ENCODE measurements around a stretch of chr14.

- PRO-cap, 2 experiments, result no peak in any of the 2 experiments
Measured at GRCh38 chr14:29236624-29237243, 470.1 kb downstream of the FOXG1 start.

- PRO-cap, 2 experiments, result peak in 1 of 2 experiments; most common plus-strand start chr14:29606021 (in 1)
Measured at GRCh38 chr14:29605933-29606197, 321.8 kb downstream of the PRKD1 start.

DNA sequence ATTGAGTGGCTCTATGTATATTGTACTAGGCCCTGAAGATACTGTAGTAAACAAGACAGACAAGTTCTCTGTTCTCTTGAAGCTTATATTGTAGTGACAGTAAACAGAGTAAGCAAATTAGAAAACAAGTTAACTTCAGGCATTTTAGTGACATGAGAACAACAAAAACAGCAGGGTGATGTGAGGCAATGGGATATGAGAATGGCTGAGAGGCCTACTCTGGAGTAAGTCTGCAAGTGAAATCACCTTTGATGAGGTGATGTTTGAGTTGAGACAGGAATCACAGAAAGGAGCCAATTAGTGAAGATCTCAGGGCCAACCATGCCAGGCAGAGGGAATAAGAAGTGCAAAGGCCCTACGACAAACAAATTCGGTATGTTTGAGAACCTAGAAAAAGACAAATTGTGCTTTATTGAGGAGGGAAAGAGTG is 54.2 kb downstream of the SCFD1 start:
- PRO-cap, 2 experiments, result no peak in any of the 2 experiments

- PRO-cap, 2 experiments, result no peak in any of the 2 experiments
Measured at GRCh38 chr14:30908900-30909367, 34.6 kb downstream of the COCH start.

GRCh38 chr14:30934939-30935362 is 60.6 kb downstream of the COCH start:
- PRO-cap, 2 experiments, result no peak in any of the 2 experiments

GRCh38 chr14:31024587-31025110 is 800 bp upstream of the AP4S1 start:
- PRO-cap, 2 experiments, result no peak in any of the 2 experiments

DNA sequence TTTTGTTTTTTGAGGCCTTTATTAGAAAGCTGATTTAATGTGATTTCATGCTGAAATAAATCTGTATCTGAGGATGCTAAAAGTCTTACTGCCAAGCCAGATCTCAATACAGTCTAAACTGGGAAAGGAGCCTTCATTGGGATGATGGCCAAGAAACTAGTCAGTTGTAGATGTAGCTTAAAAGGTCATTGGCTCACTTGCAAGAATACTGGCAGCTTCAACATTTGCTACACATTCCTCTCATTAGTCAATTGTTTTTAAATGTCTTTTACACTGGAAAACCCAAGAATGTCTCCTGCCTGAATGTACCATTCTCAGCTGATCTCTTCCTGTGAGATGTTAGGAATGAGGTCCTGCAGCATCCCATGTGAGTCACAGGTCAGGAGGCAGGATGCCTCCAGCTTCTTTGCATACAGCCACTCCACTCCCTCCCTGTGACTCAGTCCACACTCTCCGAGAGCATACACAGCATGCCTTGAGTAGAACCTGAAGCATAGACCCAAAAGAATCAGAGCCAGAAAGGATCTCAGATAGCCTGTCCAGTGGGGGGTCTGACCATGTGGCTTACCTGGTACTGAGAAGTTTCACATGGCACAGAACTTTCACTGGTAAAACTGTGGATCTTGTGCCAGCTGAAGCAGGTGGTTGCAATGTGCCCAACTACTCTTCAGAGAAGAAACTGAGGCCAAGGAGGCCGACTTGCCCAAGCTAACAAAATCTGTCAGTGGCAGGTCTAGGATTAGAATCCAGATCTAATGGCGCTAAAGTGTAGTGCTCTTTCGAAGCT is 56.0 kb upstream of the HECTD1 start:
- PRO-cap, 2 experiments, result no peak in any of the 2 experiments

GRCh38 chr14:31877072-31877801 is 199.9 kb upstream of the ARHGAP5 start:
- PRO-cap, 2 experiments, result peak in 1 of 2 experiments; most common minus-strand start chr14:31877426 (in 1)

DNA sequence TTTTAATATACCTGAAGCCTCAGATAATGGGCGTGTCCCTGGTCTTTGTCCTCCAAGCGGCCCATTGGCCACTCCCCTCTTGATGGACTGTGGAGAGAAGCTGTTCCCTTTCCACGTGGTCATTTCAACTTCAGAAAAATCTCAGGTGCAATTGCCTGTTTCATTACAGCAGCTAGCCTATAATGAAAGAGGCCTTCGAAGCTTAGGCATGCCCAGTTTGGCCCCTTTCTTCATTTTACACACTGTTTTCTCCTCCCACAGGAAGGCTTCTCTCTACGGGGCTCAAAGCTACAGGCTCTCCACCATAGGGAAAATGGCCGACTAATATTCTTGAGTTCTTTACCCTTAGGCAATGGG is 131.3 kb upstream of the ARHGAP5 start:
- PRO-cap, 2 experiments, result no peak in any of the 2 experiments

DNA sequence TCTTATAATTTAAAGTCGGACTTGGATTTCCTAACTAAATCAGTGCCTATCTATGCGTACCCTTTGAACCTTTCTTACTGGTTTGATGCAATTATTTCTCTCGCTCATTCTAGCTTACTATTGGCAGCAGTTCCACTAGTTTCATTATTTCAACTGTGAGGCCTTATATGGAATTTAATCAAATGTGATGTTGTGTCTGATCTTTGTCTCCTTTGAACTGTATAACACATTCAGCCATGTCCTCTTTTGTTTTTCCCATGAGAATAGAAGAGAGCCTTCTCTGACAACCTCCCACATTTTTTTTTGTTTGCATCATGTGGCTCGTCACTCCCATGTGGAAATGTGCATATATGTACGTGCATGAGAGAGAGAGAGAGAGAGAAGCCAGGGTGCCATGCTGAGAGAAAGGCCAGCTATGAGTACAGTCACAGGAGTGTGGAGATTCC is 48.1 kb downstream of the AKAP6 start:
- PRO-cap, 2 experiments, result no peak in any of the 2 experiments

- PRO-cap, 2 experiments, result no peak in any of the 2 experiments
Measured at GRCh38 chr14:32432532-32433250, 103.6 kb downstream of the AKAP6 start.

DNA sequence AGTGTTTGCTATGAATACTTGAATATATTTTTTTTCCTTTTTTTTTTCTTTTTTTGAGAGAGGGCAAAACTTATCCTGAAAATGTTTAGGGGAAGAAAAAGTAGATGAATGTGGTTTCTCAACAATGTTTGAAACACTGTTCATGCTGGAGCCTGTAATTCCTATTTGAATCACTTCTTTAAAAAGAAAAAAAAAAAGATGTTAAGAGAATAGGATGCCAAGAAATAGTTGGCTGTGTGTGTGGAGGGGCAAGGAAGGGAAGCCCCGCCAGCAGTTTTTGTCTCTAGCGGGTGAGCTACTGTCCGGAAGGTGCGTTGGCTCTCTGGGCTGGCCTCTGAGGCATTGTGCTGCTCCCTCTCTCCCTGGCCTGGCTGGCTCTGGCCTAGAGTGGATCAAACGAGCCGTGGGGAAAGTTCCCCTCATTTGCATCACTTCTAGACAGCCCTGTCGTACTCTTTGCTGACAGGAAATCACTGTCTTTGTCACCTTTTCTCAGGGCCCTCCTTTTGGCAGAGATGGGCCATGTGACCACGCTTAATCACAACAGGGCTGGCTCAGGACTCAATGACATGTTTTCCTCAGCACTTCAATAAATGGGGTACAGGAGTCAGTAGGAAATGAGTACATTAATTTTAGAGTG is 236.2 kb upstream of the NPAS3 start:
- PRO-cap, 2 experiments, result no peak in any of the 2 experiments

DNA sequence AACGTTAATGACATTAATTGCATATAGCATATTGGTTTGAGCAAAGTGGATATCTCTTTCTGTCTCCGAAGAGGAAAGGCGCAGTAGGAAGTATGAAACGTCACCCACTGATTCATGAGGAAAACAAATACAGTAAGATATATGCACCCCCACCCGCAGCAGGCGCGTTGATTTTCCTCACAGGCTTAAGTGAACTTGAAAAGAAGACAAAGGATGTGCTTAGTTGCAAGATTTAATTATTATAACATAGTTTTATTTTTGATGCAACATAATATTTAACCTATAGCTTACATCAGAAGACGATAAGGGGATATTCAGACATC is 1.7 kb downstream of the NPAS3 start:
- PRO-cap, 2 experiments, result no peak in any of the 2 experiments

- PRO-cap, 2 experiments, result no peak in any of the 2 experiments
Measured at GRCh38 chr14:33958750-33959157, 7.9 kb upstream of the EGLN3 start.

DNA sequence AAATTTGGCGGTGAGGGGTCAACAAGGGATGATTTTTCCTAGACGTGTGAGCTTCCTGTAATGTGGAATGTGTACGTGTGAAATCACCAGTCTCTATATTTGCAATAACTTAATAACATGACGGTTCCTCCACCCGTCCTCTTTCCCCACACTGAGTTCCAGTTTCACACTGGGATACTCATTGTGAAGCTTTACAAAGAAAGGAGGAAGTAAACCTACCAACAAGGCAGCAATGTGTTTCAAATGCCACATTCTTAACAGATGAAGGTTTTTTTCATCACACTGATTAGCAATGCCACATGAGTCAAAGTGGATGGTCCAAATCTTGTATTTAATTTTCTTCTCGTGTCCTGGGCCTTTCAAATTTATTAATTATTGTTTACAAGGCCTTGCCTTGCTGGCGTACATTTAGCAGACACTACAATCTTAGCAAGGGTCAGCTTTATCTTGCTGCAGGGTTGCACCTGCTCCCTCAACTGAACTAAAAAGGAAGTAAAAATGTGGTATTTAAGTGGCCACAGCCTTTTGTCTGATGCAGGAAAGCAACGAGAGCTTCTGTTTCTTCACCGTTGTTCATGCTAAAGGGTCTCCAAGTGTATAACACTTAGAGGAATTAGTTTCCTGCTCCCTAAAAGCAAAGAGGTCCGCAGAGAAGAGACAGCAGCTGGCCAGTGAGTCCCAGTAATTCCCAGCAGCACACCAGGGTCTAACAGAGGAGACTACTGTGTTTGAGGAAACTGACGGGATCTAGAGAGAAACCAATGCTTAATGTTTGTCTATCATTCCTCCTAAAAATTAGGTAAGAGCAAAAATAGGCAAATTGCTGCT is 62.7 kb upstream of the EGLN3 start:
- PRO-cap, 2 experiments, result no peak in any of the 2 experiments

DNA sequence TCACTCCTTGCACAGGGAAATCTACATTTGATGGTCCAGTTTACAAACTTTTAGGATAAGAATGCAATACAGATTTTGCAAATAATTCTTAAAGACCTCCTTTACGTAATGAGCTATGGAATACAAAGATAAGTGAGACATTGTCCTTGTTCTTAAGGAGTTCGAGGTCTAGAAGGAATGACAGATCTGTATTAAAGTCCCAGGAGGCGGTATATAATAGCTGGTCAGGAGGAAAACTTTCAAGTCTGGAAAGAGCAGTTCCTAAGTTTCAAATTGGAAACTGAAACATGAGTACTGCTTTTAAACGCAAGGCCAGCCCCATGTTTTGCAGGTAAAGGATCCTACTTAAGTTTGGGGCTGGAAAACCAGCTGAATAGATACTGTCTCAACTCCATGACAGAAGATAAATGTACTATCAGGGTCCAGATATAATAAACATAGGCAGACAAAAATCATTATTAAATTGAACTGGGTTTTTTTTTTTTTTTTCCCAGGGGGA is 68.8 kb upstream of the EGLN3 start:
- PRO-cap, 2 experiments, result no peak in any of the 2 experiments

DNA sequence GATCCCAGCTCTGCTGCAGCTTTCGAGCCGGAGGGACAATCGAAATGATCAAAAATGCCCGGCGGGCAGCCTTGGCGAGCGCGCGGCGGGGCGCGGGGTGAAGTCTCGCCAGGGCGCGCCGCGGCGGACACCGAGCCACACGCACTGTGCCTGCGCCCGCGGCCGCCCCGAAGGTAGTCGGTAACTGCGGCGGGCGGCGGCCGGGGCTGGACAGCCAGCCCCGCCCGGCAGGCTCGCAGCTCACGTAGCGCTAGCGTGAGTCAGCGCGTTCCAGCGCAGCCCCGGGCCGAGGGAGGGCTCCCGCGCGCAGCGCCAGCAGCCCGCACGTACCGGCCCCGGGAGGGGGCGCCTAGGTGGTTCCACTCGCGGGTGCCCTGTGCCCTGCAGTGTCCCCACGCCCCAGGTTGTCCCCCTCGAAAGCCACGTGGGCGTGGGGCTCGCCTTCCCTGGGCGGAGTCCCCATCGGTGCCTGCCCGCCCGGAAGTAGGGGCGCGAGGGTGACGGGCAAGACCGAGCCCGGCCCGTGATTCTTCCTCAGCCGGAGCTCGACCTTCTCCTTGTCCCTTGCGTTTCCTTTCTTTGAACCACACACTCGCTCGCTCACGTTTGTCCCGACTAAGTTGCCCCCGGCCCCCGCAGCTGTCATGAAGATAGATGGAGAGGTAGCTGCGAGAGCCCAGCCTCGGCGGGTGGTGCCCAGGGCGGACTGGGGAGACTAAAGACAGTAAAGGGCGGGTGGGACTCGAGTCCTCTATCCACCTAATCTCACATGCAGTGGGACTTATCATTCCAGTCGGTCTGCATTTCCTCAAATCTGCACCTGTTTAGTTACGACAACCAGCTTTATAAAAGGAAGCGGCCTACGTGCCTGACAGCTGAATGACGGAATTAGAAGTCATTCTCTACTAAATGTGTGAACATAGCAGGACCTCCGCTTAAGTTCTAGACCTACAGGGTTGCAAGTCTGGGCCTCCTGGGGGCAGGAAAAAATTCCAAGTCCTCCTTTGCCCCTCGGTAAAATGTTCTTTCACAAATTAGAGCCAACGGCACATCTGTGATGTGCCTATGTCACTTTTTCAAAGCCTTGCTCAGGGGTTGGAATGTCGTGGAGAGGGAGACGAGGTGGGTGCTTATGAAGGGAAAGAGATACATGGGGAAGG is 109.6 kb upstream of the EGLN3 start:
- PRO-cap, 2 experiments, result peak in 2 of 2 experiments; most common plus-strand start position 286 of the sequence (in 1); most common minus-strand start position 148 of the sequence (in 2)

DNA sequence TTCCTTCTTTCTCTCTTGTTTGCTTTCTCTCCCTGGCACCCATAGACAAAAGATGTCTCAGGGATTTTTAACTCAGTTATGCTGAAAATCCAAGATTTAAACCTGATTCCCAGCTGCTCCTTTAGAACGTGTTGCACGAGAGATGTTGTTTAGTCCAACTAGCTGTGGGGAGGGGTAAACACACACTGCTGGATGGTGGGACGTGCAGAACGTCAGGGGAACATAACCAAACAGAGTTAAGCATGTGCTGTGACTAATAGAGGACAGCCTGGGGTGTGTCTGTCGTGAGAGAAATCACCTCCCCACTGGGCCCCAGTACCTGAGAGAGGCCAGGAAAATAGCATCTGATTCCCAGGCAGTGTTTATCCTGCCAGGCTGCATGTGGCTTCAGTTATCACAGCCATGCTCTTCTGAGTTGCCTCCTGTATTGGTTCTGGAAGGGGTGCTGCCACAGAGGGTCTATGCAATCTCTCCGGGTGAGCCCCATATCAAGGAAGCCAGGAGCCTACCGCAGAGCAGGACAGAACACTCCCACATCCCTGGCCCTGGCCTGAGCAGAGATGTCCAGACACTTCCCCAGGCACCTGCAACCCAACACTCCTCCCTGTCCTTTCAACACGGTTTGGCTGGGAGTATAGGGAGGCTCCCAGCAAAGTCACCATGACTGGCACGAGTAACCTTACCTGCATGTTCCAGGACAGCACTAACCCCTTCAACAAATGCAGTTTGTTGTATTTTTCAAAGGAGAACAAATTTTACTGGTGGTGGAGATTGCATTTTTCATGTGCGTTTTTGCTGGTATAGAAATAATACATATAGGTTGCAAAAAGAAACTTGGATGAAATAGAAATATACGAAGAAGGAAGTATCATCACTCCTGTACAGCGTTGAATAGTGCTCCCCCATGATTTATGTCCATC is 112.9 kb upstream of the EGLN3 start:
- PRO-cap, 2 experiments, result peak in 1 of 2 experiments; most common minus-strand start position 585 of the sequence (in 1)

DNA sequence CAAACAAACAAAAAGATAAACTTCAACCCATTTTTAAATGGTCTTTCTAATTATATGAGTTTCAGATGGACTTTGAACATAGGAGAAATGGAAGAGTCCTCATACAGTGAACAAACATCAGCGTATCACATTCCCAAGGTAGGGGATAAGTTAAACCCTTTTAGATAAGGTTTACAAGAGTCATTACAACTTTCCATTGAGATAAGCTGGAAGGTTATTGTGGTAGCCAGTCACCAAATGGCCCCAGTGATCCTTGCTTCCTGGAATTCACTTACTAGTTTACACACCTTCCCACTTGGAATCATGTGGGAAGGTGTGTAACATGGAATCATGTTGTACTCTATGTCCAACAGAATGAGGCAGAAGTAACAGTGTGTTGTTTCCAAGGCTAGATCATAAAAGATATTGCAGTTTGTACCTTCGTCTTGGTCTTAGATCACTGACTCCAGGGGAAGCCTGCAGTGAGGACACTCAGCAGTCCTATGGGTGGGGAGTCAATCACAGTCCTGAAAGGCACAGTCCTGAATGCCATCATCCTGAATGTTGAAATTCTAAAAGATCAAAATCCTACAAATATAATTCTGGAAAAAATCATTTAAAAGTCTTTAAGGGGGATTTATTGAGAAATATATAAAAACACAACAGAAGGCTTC is 33.6 kb downstream of the EAPP start:
- PRO-cap, 2 experiments, result no peak in any of the 2 experiments

DNA sequence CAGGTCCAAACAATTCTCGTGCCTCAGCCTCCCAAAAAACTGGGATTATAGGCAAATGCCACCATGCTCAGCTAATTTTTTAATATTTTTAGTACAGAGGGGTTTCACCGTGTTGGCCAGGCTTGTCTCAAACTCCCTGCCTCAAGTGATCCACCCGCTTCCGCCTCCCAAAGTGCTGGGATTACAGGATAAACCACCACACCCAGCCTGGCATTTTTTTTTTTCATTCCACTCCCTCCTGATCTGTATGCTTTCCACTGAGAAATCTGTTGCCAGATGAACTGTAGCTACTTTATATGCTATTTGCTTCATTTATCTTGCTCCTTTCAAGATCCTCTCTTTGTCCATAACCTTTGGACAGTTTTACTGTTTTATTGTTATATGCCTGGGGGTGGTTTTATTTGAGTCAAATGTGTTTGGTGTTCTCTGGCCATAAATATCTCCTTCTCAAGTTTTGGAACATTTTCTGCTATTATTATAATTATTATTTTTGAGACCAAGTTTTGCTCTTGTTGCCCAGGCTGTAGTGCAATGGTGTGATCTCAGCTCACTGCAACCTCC is 18.8 kb downstream of the EAPP start:
- PRO-cap, 2 experiments, result no peak in any of the 2 experiments

All from psoas muscle (tissue), 2 donors.